Parietal lobe (tissue), 2 donors: ENCODE data around the gene KIAA1549.

- RAMPAGE, long total RNA = no peak
Observed at GRCh38 chr7:138002221-138002791, 420 bp upstream of the CREB3L2 start.

DNA sequence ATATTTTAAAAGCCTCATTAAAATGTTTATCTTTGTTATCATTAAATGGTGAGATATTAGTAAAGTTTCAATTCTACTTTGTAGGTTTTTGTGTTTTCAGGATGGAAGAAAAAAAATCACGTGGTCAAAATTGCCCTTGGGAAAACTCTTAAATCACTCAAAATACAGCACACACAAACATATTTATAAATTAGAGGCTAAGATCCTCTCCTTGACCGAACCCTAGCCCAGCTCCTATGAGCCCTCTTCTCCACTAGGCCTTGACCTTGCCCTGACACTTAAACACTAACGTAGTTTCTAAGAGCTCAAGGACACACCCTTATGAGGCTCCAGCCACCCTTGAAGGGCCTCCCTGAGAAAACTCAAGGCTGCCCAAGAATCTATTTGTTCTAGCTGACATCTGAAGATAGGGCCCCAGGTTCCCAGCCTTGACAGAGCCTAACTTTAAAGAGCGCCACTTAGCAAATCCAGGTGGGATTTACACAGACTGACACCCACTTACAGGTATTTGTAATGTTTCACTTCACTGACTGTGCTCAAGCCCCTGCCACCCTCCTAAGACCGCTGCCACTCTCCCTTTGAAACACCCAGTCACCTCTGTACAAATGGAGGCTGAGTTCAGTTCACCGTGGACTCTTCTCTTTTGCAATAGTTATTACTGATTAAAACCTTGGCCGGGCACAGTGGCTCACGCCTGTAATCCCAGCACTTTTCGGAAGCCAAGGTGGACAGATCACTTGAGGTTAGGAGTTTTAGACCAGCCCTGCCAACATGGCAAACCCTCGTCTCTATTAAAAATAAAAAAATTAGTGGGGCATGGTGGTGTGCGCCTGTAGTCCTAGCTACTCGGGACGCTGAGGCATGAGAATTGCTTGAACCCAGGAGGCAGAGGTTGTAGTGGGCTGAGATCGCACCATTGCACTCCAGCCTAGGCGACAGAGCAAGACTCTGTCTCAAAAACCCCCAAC, 90.5 kb downstream of the SVOPL start:
- RAMPAGE, long total RNA = no peak

DNA sequence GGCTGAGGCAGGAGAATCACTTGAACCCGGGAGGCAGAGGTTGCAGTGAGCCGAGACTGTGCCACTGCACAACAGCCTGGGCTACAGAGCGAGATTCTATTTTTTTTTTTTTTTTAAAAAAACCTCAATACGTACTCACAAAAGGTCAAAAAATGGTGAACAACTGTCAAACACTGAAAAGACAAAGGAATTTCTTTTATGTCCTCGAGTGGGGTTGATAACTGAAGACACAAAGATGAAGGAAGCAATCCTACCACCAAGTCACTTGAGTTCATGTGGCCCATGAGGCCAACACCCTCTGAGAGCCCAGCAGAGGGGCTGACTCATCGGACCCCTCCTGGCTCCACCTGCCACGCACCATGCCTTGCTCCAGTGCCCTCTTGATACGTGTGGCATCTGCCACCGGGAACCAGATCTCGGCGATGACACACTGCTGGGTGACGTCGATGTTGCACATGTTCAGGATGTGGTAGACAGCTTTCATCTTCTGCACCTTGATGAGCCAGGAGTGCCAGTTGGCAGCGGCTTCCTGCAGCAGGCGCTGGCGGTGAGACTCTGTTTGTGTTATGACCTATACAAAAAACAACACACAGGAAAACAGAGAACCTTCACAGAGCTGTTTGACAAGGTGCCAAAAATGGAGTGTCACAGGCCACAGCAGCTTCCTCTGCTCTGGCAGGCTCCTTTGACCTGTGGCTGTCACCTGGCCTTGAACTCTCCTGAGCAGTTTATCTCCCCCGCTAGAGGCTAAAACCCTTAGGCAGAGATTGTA, 45.3 kb upstream of the TMEM213 start:
- RAMPAGE, long total RNA = no peak

- RAMPAGE, long total RNA = no peak
Observed at GRCh38 chr7:138979438-138980435, 1.5 kb downstream of the KIAA1549 start.

DNA sequence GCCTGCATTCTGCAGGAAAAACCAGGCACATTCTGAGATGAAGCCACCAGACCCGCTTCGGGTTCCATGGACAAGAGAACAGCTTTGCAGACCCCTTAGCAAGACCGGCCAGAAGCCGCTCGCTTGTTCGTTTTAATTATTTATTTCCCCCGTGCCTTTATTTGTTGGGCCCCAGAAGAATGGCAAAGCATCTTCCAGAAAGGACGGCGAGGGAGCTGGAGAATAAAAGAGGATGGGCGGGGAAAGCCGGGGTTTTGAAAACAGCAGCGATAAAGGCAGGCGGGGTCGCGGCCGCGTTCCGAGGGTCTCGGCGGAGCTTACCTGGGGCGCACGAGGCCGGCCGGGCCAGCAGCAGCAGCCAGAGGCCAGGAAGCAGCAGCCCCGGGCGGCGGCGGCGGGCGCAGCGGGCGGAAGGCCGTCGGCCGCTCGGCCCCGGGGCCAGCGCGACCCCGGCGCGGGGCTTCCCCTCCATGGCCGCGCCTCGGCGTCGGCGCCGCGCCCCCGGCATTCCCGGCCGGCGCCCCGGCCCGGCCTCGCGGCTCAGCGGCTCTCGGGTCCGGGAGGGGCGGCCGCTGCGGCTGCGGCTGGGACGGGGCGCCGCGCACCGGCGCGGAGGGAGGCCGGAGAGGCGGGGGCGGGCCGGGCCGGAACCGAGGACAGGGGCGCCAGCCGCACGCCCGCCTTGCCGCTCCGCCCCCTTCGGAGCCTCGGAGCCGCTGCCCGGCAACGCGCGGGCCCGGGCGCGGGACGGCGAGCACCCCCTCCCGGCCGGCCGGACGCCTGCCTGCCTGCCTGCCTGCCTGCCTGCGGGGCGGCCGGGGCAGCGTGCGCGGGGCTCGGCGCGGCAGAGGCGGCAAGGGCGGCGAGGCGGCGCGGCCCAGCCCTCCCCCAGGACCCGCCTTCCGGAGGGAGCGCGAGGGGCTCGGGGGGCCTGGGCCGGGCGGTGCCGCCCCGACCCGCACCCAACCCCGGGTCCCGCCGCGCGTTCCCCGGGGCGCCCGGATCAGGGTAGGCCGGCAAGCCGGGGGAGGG, at the start of gene KIAA1549:
Gene KIAA1549 (minus strand): TSS at position 628 of the 1,032 bp plus-strand sequence.
- RAMPAGE, long total RNA = no peak

DNA sequence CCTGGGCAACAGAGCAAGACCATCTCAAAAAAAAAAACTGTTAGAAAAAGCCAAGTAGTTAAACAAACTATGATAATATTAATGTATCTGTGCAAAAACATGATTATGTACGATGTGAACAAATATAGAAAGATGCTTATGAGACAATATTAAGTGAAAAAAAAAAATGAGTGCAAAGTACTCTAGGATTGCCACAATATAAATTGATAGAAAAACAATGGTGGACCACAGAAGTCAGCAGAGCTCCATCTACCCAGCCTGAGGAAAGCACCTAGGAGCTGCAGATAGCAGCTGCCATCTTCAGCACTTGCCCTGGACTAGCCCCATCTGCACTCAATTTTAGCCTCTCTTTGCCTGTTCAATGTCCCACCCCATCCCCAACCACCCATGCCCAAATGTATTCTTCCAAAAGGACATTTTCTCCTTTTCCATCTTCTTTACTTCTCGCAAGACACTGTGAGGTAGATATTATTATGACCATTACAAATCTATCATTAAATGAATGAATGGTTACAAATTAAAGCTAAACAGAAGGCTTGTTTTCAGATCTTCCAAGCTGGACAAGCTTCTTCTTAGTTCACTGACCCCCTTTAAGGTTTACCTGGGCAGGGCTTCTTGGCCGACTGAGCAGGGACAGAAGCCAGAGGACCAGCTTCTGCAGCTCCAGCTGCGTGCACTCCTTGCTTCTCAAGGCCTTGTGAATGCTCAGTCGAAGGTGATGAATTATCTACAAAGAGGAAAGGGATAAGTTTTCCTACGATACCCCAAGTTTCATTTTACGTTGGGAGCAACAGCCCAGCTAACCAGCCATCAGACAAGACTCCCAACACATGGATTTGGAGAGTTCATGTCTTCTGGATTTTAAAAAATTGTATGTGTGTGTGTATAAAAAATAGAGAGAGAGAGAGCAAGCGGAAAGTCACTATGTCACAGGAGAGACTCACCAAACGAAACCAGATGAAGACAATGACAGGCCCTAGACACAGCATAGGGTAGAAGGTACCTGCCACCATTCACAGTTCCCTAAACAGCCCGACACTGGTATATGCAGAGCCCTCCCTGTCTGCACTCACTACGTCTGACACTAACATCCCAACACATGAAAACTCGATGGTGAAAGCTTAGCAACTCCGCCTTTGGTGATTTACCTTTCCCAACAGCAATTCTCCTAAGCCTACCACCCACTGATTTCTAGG, 9.3 kb downstream of the ZC3HAV1L start:
- RAMPAGE, long total RNA = no peak

DNA sequence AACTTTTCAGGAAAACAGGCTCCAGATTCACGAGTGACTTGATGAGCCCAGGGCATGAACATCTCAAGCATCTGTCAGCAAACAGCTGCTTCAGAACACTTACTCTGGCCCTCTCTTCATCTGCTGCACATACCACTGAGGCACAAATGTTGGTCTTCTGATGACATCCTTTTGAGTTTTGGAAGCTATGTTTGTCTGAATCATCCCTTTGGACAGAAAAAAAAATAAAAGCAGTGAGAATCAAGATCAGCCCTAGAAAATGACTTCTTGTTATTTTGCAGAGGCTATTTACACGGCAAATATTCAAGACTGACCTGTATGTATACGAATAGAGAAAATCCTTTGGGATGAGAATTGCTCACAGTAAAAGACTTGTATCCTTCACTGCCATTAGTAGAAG, 25.1 kb upstream of the ZC3HAV1L start:
- RAMPAGE, long total RNA = no peak

DNA sequence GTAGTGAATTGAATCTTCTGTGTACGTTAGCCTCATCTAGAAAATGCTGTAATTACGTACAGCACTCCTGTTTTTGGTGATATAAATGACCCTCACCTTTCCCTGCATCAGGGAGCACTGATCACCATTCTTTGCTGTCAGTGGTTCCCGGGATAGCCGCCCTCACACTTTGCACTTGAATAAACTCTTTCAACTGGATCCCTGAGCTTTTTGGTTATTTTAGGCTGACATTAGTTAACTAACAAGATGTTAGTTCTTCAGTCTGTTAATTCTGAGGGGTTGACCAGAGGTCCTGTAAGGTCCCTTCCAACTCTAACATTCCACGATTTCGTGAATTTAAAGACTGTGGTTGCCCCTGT, 693 bp upstream of the TTC26 start:
- RAMPAGE, long total RNA = no peak

- RAMPAGE, long total RNA = no peak
Observed at GRCh38 chr7:139133265-139133558, 366 bp upstream of the TTC26 start.

DNA sequence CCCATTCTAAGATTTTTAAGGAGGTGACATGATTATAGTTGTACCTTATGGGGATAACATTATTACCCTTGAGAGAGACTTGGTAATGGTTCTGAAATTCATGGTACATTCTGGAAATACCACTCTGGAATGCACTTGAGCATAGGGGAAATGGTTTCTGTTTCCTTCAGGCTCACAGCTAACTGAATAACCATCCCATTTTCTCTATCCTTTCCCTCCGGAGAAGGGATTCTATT, 1.5 kb downstream of the FMC1 start:
- RAMPAGE, long total RNA = no peak

- RAMPAGE, long total RNA = no peak
Observed at GRCh38 chr7:139405386-139406027, 45.8 kb downstream of the LUC7L2 start.

- RAMPAGE, long total RNA = no peak
Observed at GRCh38 chr7:139423399-139424358, 59.8 kb downstream of the KLRG2 start.

DNA sequence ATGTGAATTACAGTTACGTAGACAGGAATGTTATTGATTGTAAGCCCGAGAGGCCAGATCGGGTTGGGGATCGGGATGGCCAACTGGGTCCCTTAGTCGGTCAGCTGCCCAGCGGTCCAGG, 924 bp downstream of the KLRG2 start:
- RAMPAGE, long total RNA = no peak

GRCh38 chr7:139482810-139483218, 659 bp downstream of the KLRG2 start:
- RAMPAGE, long total RNA = no peak

GRCh38 chr7:139570567-139571369, 47.3 kb downstream of the CLEC2L start:
- RAMPAGE, long total RNA = no peak

DNA sequence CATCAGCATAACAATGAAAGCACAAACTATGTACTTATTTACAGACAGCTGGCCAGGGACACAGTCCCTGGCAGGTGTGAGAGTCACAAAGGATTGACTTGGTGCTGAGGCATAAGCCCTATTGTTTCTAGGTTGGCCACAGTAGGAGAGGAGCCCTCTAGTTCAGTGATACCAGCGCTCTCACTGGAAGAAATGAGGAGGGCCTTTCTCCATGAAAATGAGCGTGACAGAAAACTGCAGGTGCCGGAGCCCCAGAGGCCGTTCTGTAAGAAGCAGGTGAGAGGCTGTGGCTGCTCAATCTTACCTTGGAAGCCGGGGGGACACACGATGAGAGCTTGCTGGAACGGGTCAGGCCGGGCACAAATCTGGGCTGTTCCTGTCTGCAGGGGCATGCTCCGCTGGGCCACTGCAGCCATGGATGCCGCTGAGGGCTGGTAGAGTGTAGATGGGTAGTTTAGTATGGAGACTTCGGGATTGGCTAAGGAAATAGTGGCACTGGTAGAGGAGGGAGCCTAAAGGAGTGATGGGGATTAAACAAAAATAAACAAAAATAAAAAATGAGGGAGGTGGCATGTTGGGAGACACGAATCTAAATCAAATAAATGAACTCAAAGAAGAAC, 90.6 kb downstream of the CLEC2L start:
- RAMPAGE, long total RNA = no peak

DNA sequence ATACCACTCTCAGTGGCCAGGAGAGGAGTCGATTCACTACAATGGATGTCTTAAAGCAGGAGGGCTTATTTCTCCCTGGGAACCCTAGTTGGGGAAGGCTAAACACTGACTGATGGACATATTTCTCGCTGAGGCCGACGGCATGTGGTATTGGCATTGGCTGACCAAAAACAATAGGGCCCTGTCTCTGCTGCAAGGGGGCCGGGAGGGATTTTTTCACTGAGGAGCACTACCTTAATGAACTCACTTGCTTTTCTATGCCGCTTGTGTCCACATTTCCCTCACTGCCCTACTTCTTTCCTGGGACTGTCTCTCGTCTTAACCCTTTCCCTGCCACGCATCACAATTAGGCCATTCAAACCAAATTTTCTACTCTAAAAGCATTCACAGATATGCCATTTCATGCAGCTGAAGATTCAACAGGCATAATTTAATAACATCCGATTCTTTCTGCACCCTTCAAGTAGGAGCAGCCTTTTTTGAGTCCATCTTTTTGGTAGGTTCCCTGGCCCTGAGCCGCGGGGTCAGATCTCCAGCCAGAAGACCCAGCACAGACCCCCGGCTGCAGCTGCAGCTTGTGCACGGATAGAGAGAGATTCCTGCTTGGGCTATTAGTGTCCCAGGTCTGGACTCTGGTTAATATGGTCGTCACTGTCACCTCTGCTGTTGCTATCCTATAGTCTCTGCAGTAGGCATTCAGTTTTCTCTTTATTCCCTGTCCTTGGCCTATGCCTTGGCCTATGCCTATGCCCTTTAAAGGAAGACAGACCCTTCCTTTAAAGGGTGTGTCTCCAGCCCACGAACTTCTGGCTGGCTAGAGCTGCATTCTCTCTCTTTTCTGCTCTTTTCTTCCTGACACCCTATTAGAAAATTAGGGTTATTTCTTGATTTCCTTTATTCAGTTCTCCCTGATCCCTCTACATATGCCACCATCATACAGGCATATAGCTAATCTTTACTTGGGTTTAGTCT, 118.6 kb downstream of the HIPK2 start:
- RAMPAGE, long total RNA = no peak

DNA sequence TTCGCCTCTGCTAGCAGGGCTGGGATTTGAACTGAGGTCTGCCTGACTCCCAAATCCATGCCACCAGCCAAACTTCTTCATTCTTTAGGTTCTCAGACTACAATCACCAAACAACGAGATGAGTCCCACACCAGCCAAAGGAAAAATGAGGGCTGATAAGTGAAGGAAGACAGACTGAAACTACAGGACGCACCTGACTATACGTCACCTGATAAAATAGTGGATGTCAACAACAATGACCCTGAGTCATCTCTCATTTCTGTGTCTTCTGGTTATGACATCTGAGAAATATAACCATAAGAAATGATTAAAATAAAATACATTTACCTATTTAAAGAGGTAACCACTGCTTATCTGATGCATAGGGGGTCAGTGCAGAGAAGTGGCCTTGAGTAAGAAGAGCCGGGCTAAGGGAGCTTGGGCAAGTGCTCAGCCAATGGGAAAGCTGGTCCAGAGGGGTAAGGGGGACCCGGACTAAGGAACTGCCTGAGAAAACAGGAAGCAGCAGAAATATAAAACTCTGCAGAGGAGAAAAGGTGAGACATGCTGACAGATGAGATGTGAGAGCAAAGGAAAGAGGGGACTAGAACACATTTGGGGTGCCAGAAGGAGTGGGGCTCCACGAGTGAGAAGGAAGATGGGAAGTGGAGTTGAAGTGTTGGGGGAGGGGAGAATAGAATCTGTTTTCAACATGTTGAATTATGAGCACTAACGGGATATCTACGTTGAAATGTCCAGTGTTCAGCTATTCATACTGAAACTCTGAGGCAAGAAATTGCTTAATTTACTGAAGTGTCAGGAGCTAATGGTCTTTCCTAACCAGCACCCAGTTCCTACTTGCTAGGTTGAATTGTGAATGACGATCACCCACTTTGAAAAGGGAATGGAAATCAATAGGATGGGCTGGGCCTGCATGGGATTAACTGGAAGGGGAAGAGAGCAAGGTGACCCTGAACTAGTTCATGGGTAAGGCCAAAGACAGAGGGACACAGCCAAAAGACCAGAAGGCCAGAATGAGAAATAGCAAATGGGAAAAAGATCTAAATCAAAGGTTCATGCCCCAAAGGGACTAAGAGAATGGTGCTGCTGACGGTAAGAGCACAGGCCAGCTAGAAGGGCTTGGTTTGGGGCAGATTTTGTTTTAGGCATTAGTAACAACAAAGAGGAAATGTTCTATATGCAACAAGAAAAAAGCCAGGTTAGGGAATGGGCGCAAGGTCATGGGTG, 51.6 kb downstream of the HIPK2 start:
- RAMPAGE, long total RNA = no peak

GRCh38 chr7:139984228-139985043, 78.3 kb downstream of the PARP12 start:
- RAMPAGE, long total RNA = no peak

DNA sequence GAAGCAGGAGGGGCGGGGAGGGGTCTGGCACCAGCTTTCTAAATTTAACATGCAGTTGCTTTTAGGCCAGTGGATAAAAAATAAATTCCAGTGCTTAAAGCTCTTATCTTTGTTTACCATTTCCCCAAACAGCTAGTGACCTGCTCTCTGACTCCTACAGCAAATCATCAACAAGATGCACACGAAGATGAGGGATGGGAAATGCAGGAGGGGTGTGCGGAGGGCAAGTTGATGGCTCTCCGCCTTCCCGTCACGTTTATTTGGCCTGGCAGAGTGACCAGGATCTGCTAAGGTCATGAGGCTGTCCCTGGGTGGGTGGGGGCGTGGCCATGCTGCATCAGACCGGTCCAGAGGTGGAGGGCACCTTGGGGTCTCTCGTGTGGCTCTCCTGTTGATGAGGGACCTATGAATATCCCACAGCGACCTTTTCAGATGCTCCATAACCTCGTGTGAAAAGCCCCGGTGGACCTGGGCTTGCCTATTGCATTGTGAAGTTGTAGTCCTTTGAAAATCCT, 67.5 kb downstream of the PARP12 start:
- RAMPAGE, long total RNA = no peak